Bronchus (tissue), 1 donor: ENCODE results near the genes ADGRG2, BCLAF3 and MBTPS2.

DNA sequence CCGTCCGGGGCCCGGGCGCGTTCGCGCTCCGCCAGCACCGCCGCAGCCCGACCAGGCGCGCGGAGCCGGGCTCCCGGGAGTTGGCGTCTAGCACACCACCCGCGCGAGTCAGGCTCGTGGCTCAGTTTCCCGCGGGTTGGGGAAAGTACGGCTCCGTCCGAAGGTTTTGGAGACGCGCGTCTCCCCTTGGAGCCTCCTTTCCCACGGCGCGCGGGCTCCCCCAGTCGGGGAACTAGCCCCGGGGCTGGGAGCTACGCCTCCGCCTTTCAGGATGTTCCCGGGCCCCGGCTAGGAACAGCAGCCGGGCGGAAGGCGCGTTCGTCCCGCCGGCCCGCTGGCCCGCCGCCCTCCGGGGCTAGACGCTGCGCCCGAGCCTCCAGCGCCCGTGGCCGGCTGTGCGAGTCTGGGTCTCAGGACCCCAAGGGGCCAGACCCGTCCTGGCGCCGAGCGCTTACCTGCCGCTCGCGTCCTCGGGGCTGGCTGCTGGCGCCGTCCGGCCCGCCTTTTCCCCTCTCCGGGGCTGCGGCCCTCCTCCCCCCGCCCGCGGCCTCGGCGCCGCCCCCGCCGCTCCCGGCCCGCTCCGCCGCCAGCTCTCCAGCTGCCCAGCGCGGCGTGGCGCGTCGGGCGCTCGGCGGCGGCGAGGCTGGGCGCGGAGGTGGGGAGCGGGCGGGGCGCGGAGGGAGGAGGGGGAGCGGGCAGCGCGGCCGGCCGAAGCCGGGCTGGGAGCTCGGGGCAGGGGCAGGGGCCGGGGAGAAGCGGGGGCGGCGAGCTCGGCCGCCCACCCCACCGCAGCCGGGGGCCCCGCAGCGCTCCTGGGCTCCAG, at the start of gene ADGRG2:
Gene ADGRG2 (minus strand): TSS at position 482 of the 823 bp plus-strand sequence.
- PRO-cap, result no peak

GRCh38 chrX:19487851-19488247, 27.5 kb downstream of the MAP3K15 start:
- PRO-cap, result no peak

DNA sequence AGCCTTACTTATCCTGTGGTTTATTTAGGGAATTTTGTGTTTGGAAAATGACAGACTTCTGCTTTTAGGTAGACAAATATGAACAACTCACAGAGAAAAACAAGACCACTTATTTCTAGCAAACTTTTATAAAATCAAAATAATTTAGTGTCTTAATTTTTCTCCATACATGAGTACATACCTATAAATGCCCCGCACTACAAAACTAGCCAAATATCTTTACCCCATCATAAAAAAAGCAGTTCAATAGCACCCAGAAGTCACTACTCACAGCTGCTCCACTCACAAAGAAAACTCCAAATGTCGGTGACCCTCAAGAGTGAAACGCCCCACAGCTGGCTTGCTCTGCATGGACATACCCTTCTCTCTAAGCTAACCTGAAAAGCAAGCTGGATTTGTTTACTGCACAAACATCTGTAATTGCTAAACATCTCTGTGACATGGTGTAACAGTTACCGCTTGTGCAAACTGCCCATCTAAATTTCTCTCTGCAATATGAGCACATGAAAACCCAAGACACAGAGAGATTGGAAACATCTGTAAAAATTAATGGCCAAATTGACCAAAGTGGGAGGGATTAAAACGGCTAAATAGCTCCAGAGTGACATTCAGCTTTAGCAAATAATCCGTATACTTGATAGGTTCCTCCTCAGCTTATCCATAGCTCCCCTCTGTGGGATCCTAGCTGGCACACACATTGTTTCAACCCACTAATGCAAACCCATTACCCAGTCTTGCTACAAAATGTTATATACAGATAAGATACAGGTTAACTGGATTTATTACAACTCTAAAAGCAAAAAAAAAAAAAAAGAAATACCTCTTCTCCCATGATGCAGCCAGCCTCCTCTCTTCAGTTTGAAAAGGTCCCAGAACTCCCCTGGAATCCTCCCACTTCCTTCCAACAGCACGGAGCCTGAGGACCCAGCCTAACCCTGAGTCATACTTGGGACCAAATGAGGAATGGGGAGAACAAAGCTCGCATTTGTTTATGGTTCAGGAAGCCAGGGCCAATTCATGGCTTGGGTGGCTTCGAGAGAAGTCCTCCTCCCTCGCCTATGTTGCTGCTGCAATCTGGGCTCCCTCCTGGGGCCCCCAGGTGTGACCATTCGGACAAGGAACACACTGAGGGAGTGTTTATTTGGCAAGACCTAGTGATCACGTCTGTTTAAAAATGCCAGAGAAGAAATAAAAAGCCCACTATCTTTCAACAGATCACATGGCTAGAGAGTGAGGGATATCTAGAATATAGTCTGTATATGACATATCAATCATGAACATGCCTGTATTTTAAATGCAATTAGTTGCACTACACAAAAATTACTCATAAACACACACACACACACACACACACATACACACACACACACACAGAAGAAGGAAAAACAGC, 155.2 kb upstream of the MAP3K15 start:
- PRO-cap, result bidirectional peak, plus-strand start at position 955 of the sequence, minus-strand start at position 958 of the sequence

- PRO-cap, result bidirectional peak, plus-strand start at chrX:19990906, minus-strand start at chrX:19990802; bidirectional peak, plus-strand start at chrX:19991319, minus-strand start at chrX:19991061
Measured at GRCh38 chrX:19990667-19991426, at the start of gene BCLAF3. Gene BCLAF3 (minus strand): TSS chrX:19991061.

DNA sequence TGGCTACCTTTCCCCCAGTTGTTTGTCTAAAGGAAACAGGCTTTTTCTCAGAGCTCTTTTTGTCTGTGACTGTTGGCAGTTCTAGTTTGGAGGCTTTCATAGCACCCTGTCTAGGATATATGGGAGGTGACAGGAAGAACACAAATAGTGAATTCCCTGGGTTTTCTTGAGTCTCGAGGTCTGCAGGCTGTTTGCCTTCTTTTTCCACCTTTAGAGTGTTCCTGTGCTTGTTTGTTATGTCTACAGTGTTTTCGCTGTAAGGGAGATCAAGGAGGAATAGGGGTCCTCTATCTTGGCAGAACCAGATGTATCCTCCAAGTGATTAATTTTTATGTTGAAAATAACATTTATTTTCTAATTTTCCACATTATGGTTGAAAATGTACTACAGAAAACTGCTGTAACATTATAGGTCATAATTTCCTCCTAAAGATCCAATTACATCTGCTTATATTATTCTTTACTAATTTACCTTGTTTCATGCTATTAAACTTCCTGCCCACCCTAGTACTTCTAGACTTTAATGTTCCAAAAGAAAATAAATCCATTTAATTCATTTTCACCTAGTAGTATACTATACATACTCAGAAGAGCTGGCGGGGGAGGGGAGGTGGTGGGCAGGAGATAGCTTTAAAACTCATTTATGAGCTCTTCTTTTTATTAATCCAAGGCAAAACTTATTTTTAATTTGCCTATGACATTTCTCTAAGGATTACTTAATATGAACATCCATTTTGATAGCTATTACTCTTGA, 13.2 kb downstream of the RPS6KA3 start:
- PRO-cap, result no peak

GRCh38 chrX:21658772-21659347, 730 bp upstream of the KLHL34 start:
- PRO-cap, result no peak

- PRO-cap, result bidirectional peak, plus-strand start at chrX:21839629, minus-strand start at chrX:21839522
Measured at GRCh38 chrX:21839245-21840355, at the start of gene MBTPS2. Gene MBTPS2 (plus strand): TSS chrX:21839617.

- PRO-cap, result no peak
Measured at GRCh38 chrX:22032513-22033052, 458 bp downstream of the PHEX start.

- PRO-cap, result no peak
Measured at GRCh38 chrX:22105367-22105798, 73.3 kb downstream of the PHEX start.

- PRO-cap, result no peak
Measured at GRCh38 chrX:22192630-22192955, 80.1 kb upstream of the CBLL2 start.

GRCh38 chrX:23668473-23668761, 1.1 kb downstream of the PRDX4 start:
- PRO-cap, result no peak

DNA sequence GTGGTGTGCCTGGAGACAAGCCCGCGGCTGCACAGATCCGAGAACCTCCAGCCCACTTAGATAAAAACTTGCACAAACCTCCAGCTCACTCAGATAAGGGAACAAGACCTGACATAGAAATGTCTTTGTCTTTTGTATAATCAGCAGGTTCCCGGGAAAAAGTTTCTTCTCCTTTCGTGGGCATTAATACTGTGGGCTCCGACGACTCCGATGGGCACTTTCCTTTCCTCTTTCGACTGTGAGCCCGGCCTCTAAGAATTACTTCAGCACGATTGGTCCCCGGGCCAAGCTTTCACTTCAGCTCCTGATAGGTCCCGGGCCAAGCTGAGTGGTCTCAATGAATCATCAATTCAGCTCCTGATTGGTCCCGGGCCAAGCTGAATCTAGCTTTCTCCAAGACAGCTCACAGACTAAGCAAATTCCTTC, 32.5 kb downstream of the PRDX4 start:
- PRO-cap, result no peak

- PRO-cap, result no peak
Measured at GRCh38 chrX:23807072-23807954, 24.3 kb downstream of the SAT1 start.

DNA sequence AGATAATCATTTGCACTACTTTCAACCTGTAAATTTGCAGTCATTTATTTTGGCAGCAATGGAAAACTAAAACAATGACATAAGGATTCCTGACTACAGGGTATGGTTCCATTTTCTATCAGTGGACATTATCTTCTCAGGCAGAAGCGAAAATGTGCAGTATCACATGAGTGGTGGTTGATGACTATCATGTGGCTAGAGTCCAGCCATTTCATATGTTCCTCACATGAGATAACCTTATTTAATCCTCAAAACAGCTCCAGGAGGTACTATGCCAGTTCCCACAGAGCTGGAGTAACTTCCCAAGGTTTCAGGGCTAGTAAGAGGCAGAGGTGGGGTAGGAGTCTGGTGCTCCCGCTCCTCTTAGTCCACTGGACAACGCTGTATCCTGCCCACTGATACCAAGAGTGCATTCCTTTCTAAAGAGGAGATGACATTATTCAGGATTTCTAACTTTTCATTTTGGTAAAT, 61.8 kb downstream of the SAT1 start:
- PRO-cap, result no peak

- PRO-cap, result no peak
Measured at GRCh38 chrX:23900866-23901359, 6.8 kb downstream of the APOO start.

DNA sequence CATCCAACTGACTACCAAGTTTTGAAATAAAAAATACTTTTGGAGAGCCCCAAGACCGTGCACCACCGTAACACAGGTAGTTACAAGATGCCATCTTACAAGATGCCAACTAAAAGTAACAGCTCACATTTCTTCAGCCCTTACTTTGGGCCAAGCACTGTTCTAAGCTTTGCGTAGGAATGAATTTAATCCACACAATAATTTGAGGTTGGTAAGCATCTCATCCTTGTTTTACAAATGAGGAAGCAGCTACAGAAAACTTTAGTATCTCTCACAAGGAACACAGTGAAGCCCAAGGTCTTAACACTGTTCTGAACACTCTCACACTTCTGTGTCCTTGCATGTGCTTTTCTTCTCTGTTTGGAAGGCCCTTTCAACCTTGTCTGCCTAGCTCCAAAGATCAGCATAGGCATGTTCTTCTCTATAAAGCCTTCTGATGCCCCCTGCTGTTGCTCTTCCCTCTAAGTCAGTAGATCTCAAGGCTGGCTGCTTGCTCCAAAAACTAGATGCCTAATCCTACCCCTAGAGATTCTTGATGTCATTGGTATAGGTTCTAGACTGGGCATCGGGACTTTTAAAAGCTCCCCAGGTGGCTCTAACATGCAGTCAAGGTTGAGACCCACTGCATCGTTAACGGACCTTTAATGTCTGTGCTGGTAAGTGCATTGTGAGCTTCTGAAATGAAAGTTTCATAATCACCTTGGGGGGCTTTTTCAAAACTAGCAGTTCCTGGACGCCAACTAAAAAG, 6.0 kb downstream of the APOO start:
- PRO-cap, result no peak

- PRO-cap, result no peak
Measured at GRCh38 chrX:24292335-24292941, 21.4 kb downstream of the SUPT20HL2 start.

DNA sequence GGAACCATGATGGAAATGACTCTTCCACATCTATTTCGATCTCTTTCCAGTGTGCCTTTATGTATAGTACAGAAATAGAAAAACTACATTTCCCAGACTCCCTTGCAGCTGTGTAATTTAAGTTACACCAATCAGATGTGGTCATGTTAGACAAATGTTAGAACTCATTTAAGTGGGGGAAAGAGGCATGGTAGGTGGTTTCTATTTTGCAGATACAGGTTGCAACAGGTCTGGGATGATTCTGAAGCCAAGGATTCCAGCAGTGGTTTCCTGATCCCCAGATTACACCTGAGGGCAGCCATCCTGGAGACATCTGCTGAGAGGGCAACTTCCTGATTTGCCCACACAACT, 38.7 kb upstream of the PDK3 start:
- PRO-cap, result no peak

DNA sequence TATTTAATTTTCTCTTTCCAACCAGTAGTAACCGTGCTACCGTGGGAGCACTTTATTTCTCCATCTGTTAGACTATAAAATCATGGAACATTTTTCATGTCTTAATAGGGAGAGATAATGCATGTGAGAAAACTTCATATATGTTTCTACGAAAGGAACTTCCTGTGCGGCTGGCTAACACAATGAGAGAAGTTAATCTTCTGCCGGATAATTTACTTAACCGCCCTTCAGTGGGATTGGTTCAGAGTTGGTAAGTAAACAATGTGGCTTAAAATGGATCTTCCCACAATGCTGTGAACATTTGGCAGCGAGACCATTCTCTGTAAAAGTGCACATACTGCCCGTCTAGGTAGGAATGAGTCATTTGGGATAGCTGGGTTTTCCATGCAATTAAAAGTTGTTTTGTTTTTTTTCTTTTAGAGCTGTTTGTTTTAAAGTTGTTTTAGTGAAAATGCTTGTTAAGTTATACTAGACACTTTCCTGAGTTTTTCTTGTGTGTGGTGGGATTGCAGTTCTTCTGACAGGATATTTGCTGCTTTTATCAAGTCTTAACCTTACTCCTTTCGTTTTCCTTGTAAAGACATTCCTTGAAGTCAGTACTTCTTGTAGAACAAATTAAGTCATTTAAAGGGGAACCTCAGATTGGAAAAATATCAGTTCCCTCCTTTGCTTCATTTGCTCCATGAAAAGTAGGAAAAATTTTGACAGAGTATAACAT, 29.7 kb downstream of the PDK3 start:
- PRO-cap, result no peak

DNA sequence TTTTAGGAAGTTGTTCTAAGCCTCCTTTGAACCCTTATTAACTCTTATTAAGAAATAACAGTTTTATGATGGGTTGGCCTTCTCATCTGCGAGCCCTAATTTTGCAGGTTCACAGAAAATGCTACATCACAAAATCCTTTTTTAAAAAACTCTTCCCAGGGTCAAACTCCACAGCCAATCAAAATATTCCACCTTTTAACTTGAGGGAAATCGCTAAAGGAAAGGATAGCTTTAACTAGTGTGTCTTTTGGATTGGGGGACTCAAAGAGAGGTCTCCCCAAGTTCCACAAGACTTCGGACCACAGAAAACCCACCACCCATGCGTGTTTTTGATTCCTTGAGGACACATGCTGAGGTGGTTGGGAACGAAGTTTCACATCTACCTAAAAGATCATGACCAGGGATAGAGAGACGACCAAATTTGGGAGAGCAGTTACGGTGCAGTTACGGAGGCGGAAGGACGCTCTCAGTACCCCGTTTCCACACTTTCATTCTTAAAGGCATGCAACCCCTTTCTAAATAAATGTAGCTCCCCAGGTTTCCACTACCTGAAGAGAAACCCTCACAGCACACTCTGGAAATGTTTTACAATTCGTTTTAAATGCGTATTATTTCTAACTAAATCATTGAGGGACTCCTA, 1.2 kb downstream of the PCYT1B start:
- PRO-cap, result no peak